CD14-positive monocyte (primary cell): Measurements from ENCODE around the gene CHKB.

GRCh38 chr22:50172033-50172493, 1.5 kb downstream of the PANX2 start:
- CAGE, long polyA plus RNA, result no peak

DNA sequence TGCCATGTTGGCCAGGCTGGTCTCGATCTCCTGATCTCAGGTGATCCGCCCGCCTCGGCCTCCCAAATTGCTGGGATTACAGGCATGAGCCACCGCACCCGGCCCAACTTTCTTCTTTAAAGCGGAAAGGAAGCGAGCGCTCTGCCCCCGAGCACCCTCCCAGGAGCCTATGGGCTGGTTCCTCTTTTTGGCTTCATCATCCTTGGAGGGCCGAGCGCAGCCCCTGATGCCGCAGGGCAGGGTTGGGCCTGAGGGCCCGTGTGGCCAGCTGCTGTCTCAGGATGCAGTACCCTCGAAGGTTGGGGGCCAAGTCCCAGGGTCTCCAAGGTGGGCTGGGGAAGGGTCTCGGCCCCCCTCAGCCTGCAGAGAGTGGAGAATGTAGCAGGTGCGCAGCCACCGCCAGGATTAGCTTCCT, 2.7 kb downstream of the PANX2 start:
- CAGE, long polyA plus RNA, result no peak

DNA sequence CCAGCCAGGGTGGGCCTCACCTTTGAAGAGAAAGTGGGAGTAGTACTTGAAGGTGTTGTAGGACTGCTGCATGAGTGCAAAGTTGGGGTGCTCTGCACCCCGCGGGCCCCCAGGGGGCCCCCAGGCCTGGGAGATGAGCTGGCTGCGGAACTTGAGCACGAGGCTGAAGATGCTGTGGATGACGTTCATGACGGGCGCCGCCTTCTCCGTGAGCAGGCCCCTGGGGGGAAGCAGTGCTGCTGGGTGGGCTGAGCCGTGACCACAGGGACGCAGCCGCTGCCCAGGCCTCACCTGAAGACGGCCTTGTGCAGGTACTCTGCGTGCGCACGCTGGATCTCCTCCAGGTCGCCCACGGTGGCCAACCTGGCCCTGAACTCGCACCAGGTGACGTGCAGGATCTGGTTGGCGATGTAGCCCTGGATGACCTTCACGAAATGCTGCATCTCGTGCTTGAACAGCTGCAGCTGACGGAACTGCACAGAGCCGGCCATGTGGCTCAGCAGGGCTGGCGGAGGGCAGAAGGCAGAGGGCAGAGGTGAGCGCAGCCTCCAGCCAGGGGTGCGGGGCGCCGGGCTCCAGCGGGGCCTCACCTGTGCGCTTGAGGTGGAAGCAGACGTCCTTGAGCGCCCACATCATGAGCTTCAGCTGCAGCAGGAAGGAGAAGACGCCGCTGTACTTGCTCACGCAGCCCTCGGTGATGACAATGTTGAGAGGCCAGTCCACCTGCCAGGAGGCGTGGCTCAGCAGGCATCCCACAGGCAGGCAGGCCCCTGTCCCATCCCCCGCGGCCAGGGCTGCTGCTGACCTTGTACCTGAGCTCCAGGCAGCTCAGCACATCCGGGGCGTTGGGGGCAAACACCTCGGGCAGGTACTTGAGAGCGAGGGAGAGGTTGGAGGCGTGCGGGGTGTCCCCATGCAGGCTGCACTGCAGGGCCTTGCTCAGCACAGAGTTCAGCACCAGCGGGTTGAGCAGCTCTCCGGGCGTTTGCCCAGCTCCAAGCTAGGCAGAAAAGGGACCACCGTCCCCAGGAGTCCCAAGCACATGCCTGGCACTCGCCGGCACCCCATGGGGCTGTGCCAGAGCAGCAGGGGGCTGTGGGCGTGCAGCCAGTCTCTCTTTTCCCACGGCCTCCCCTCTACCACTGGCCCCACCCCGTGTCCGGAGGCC, 17.5 kb downstream of the SELENOO start:
- CAGE, long polyA plus RNA, result no peak

- CAGE, long polyA plus RNA, result no peak
These were observed 660 bp downstream of the HDAC10 start for GRCh38 chr22:50250190-50251019.

DNA sequence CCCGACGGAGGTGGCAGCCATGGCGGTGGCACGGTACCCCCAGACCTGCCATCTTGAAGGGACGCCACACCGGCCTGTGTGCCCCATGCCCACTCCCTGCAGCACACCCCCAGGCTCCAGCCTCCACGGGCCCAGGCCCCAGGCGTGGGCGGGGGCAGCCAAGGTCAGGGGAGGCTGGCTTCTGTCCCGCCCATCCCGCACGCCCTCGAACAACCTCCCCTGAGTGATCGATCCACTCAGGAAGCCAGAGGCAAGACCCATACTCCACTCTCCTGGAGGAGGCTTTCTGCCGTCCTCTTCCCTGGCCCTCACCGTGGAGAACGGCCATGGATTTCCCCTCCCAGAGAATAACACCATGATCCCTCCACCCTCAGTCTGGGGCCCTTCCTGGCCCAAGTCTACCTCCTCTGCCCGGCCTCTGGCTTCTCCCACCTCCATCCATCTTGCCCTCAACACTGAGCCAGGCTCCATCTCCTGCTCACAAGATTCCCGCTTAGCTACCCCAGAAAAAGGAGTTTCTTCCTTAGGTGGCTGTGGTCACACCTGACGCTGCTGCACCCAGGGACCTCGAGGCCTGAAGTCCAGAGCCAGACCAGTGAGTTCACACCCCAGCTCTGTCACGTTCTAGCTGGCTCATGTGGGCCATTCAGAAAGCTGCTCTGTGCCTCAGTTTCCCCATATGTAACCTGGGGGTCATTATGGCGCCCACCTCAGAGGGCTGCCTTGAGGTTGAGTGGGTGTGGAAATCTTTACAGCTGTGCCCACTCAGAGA, 10.1 kb downstream of the PLXNB2 start:
- CAGE, long polyA plus RNA, result no peak

DNA sequence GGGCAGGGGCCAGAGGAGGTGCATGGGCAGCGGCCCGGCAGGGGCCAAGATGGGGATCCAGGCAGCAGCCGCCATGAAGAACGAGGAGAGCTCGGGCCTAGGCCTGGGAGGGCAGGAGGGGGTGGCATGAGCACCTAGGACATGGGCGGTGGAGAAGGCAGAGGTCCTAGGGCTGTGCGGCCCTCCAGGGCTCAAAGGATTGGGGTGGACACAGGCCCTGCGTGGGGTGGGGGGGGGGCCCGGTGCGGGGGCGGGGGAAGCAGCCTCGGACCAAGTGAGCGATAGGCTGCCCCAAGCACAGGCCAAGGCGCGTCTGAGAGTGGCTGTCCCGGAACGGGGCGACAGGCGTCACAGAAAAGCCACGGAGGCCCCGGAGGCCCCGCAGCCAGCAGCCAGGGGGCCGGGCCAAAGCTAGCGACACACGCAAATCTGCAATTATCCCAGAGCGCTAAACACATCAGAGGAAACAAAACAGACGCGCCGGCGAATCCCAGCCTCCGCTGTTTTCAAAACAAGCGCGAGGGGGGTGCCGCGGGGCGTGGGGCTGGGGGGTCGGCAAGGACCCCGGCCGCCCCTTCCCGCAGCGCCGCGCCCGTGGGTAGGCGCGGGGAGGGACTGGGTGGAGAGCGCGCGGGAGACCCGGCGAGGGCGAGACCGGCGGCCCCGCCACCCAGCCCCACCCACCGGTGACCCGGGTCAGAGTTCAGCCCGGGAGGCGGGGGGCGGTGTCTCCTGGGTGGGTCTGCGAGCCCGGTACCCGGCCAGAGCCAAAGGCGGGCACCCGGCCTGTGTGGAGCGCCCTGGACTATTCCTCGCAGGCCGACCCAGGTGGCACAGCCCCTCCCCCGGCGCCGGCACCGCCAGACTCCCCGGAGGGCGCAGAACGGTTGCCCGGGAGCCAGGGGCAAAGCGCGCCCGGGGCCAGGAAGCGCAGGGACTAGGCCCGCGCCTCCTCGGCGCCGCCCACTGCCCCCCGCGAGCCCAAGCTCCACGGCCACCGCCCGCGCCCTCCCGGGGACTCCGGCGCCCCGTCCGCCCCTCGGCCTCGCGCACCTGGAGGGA, 8.0 kb downstream of the PLXNB2 start:
- CAGE, long polyA plus RNA, result no peak

GRCh38 chr22:50303697-50304501, 3.5 kb downstream of the PLXNB2 start:
- CAGE, long polyA plus RNA, result no peak

- CAGE, long polyA plus RNA, result no peak
These were observed 1.4 kb downstream of the PLXNB2 start for GRCh38 chr22:50305589-50306851.

GRCh38 chr22:50388802-50389642, 45.9 kb downstream of the PPP6R2 start:
- CAGE, long polyA plus RNA, result no peak

- CAGE, long polyA plus RNA, result no peak
These were observed 53.8 kb downstream of the PPP6R2 start for GRCh38 chr22:50396815-50397505.

DNA sequence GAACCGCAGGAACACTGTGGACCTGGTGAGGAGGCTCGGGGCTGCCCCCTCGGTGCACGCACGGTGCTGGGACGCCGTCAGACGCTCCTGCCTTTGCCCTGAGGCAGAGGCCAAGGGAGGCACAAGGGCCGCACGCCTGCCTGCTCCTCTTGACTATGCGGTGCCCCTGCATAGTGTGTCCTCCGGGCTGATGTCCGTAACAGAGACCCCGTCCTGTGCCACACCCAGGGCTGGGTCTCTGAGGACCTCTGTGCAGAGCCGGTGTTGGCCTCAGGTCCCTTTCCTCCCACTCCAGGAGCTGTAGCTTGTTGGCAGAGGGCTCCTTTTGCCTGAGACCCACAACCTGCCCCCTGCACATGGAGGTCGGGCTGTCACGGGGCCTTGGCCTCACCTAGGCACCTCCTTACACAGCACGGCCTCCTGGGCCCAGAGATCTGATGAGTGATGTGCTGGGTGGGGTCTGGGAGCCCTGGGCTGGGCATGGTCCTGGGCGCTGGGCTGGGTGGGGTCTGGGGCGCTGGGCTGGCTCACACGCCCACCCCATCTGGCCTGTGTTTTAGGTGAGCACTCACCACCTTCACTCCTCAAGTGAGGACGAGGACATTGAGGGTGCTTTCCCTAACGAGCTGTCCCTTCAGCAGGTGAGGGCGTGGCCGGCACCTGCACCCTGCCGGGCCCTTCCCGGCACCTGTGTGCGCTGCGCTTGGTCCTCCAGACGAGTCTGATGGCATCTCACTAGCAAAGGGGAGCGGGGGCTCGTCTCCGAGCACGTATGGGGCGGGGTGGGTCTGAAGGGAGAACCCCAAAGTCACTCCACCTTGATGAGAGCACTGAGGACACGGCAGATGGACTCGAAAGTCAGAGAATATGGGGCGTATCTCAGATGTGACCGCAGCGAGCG, 38.2 kb downstream of the SBF1 start:
- CAGE, long polyA plus RNA, result no peak

DNA sequence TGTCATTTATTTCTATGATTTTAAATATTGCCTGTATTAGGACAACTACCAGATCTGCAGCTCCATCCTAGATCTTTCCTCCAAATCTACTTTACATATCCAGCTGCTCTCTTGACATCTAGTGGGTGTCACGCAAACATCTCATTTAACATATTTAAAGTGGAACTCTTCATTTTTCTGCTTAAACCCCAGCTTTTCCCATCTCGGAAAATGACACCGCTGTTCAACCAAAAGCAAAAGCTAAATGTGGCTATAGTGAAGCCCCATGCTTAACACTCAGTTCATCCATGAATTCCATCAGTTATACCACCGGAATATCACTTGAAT, 1.2 kb downstream of the NCAPH2 start:
- CAGE, long polyA plus RNA, result no peak

DNA sequence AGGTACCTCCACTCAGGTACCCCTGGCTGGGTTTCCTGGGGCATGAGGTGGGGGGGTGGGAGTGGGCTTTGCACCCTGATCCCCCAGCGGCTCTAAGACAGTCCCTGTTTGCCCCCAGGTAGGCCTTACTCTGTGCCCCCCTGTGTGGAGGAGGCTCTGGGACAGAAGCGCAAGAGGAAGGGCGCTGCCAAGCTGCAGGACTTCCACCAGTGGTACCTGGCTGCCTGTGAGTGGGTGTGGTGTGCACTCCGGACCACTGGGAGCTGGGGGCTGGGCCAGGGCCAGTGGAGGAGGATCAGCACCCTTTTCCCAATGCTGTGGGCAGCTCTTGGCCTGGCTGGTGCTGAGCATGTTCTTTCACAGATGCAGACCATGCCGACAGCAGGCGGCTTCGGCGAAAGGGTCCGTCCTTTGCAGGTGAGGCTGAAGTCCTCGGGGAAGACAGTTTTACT, 3.7 kb downstream of the SCO2 start:
- CAGE, long polyA plus RNA, result no peak

- CAGE, long polyA plus RNA, result no peak
These were observed 2.1 kb downstream of the SCO2 start for GRCh38 chr22:50523354-50523651.

GRCh38 chr22:50530815-50531399, 1.1 kb upstream of the TYMP start:
- CAGE, long polyA plus RNA, result no peak

DNA sequence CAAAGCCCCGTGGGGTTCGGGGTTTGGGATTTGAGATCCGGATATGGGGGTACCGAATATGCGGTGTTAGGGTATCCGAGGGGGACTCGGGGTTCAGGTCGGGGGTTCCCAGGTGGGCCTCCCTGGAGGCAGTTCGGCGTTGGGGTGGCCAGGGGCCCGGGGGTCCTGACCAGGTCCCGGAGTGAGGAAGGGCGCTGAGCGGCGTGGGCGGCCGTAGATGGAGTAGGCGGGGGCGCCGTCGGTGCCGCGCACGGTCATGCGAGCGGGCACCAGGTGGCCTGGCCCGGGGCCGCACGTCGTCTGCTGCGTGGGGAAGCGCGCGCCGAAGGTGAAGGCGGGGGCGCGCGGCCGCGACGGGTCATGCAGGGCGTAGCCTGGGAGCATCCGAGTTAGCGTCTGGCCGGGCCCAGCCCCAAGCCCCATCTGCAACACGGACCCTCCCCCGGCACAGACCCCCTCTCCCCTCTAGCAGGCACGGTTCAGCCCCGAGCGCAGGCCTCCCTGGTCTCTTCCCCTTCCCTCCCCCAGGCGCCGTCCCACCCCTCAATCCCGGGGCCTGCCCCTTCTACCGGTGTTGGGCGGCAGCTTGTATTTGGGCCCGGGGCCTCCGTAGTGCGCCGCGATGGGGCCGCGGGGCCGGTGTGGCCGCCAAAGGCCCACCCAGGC, 765 bp downstream of the ODF3B start:
- CAGE, long polyA plus RNA, result no peak

GRCh38 chr22:50534066-50534762, 1.9 kb upstream of the ODF3B start:
- CAGE, long polyA plus RNA, result no peak

DNA sequence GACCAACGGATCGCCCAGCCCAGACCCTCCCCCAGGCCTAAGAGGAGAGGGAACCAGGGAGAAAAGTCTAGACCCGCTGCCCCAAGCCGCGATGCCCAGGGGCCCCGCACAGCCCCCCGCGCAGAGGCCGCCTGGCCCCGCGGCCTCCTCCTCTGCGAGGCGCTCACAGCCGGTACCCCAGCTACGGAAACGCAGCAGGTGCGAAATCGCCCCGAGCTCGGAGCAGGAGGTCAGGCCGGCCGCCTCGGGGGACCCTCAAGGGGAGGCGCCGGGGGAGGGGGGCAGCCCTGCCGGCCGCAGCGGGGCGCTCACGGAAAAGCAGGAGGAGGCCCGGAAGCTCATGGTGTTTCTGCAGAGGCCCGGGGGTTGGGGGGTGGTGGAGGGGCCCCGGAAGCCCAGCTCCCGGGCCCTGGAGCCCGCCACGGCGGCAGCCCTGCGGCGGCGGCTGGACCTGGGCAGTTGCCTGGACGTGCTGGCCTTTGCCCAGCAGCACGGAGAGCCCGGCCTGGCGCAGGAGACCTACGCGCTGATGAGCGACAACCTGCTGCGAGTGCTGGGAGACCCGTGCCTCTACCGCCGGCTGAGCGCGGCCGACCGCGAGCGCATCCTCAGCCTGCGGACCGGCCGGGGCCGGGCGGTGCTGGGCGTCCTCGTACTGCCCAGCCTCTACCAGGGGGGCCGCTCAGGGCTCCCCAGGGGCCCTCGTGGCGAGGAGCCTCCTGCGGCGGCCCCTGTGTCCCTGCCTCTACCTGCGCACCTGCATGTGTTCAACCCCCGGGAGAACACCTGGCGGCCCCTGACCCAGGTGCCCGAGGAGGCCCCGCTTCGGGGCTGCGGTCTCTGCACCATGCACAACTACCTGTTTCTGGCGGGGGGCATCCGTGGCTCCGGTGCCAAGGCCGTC, 2.9 kb downstream of the KLHDC7B start:
- CAGE, long polyA plus RNA, result start-site peak on the plus strand centred at position 370 of the sequence, 73 bp wide, 124 and 195 reads in 2 replicates

- CAGE, long polyA plus RNA, result no peak
These were observed at the start of gene CHKB for GRCh38 chr22:50581987-50583044. Gene CHKB, minus strand, starts transcription at chr22:50582849.

GRCh38 chr22:50697203-50698044, 40.6 kb upstream of the ACR start:
- CAGE, long polyA plus RNA, result no peak